Kidney (tissue), 2 donors: ENCODE results near the genes TOM1 and MB.

DNA sequence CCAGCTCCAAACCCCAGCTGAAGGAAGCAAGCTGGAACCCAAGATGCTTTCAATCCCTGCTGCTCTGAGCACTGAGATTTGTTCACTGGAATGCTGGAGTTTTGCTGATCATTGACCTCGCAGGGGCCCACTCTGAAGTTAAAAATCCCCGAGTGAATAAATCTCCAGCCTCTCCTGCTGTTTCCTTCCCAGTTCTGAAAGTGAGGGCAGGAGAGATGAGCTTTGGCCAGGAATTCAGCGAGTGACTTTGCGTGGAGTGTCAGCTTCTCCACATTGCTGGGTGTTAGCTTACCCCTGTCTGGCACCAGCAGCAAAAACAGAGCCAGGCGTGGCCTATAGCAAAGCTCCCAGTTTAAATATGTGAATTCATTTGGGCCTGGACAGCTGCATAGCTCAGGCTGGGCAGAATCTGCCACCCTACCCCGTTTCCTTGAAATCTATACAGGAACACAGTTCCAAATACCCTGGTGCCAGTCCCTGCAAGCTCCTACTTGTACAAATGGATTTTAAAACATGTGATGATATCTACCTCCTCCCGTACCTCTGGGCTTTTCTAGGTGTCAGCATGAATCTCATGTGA, 25.5 kb downstream of the TIMP3 start:
- PRO-cap = no peak
- RRBS = no CpG with 5 or more reads among the region's 7 CpGs

DNA sequence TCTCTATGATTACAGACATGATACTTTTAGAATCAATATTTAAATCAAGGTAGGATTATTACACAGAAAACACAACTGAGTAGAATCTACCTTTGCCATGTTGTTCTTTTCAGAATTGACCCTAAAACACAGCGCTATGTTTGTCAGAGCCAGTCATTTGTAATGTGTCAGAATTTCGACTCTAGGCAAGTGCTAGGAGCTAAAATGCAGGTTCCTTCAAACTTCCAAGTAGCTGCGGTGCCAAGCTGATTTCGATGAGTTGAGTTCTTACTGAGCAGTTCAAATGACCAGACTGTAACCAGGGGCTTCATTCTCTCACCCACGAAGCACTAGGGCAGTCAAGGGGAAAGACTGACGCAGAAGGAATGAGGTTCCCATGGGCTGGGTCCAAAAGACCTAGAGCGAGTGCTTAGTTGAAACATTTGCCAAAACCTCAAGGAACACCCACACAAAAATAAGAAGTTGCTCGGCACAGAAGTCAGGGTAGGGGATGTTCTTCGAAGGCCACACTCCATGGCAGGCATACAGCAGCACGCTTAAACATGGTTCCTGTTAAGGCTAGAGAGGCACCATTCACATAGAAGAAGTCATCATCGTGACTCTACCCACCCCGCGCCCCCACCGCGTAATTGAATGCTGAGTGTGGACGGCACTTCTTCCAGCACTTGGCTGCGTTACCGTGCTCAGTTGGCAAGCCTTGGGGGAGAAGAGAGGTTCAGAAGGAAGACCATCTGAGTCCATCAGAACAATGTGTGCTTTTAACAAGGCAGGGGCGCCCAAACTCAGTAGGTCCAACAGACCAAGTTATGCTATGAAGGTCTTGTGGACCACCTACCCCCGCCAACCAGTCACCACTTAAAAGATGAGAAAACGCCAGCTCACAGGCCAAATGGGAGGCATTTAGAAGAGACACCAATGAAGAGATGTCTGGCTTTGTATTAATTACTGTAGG, 52.9 kb downstream of the TIMP3 start:
- PRO-cap = unidirectional peak, plus-strand start at position 222 of the sequence
- RRBS = no CpG with 5 or more reads among the region's 21 CpGs

GRCh38 chr22:33163835-33164303, 105.7 kb upstream of the SYN3 start:
- PRO-cap = no peak
- RRBS = no CpG with 5 or more reads among the region's 6 CpGs

- PRO-cap = no peak
- RRBS = no CpG with 5 or more reads among the region's 4 CpGs
Measured at GRCh38 chr22:33571928-33572490, 348.3 kb downstream of the LARGE1 start.

GRCh38 chr22:33743269-33744178, 176.8 kb downstream of the LARGE1 start:
- PRO-cap = no peak
- RRBS = no CpG with 5 or more reads among the region's 11 CpGs

DNA sequence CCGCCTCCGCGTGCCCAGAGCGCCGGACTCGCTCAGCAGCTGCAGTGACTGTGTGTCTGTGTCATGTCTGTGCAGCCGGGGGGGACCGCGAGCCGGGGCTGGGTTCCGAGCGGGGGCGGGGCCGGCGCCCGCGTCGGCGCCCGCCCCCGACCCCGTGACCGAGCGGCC, 568 bp upstream of the LARGE1 start:
- PRO-cap = bidirectional peak, plus-strand start outside the sequence, minus-strand start at position 46 of the sequence
- RRBS = 2% methylated on average over 18 of the region's 24 CpGs

GRCh38 chr22:34932007-34932377, 134.0 kb upstream of the ISX start:
- PRO-cap = no peak
- RRBS = no CpG with 5 or more reads among the region's 2 CpGs

GRCh38 chr22:35020936-35021663, 44.9 kb upstream of the ISX start:
- PRO-cap = no peak
- RRBS = no CpG with 5 or more reads among the region's 14 CpGs

DNA sequence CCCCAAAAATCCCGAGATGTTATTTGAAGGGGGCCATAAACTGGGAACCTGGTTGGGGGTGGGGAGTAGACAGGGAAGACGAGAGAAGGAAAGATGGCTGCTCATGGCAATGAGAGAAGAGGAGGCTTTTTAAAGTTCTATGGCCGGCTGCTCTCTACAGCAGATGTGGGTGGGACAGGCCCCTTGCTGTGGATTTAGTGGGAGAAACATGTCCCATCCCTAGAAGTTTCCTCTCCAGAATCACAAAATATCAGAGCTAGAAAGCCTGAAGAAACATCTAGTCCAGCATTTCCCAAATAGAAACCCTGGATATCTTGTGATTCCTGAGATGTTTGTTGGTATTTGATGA, 38.1 kb downstream of the ISX start:
- PRO-cap = no peak
- RRBS = no CpG with 5 or more reads among the region's 3 CpGs

GRCh38 chr22:35133652-35134421, 67.9 kb downstream of the ISX start:
- PRO-cap = no peak
- RRBS = no CpG with 5 or more reads among the region's 18 CpGs

- PRO-cap = no peak
- RRBS = no CpG with 5 or more reads among the region's 14 CpGs
Measured at GRCh38 chr22:35230942-35231540, 26.3 kb upstream of the HMGXB4 start.

GRCh38 chr22:35299067-35299952, at the start of gene TOM1:
TSS of gene TOM1 (plus strand) at chr22:35299894.
- PRO-cap = bidirectional peak, plus-strand start at chr22:35299894, minus-strand start at chr22:35299735
- RRBS = 1% methylated on average over 11 of the region's 49 CpGs

- PRO-cap = no peak
- RRBS = no CpG with 5 or more reads among the region's 8 CpGs
Measured at GRCh38 chr22:35314167-35314582, 14.5 kb downstream of the TOM1 start.

DNA sequence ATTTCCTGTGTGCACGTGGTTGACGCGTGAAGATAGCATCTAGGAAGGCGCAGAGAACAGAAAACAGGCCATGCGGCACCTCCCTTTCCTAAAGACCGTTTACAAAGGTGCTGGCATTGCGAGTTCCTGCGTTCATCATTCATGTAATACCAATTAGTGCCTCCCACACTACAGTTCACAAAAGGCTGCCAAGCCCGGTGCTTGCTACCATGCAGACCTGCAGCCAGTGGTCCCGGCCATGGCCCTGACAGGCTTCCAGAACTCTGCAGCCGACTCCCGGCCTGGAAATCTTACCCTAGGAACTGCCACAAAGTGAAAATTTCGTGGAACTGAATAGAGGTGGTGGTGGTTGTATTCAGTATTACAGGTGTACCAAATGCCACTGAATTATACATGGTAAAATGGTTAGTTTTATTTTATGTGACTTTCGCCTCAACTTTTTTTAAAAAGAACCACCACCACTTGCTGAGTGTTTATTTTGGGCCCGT, 16.7 kb downstream of the TOM1 start:
- PRO-cap = no peak
- RRBS = 54% methylated on average over 3 of the region's 15 CpGs

- PRO-cap = no peak
- RRBS = 96% methylated on average over 12 of the region's 28 CpGs
Measured at GRCh38 chr22:35399101-35399758, 710 bp upstream of the MCM5 start.

DNA sequence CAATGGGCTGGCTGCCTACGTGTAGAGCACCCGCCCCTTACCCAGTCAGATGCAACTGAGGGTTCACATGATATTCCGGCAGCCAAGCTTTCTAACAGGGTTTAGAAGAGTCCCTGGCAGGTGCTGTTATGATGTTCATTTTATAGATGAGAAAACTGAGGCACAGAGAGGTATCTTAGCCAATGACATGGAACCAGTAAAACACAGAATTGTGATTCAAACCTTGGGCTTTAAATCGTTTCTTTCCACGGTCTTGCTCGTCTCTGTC, 42.5 kb upstream of the RASD2 start:
- PRO-cap = no peak
- RRBS = no CpG with 5 or more reads among the region's 6 CpGs

DNA sequence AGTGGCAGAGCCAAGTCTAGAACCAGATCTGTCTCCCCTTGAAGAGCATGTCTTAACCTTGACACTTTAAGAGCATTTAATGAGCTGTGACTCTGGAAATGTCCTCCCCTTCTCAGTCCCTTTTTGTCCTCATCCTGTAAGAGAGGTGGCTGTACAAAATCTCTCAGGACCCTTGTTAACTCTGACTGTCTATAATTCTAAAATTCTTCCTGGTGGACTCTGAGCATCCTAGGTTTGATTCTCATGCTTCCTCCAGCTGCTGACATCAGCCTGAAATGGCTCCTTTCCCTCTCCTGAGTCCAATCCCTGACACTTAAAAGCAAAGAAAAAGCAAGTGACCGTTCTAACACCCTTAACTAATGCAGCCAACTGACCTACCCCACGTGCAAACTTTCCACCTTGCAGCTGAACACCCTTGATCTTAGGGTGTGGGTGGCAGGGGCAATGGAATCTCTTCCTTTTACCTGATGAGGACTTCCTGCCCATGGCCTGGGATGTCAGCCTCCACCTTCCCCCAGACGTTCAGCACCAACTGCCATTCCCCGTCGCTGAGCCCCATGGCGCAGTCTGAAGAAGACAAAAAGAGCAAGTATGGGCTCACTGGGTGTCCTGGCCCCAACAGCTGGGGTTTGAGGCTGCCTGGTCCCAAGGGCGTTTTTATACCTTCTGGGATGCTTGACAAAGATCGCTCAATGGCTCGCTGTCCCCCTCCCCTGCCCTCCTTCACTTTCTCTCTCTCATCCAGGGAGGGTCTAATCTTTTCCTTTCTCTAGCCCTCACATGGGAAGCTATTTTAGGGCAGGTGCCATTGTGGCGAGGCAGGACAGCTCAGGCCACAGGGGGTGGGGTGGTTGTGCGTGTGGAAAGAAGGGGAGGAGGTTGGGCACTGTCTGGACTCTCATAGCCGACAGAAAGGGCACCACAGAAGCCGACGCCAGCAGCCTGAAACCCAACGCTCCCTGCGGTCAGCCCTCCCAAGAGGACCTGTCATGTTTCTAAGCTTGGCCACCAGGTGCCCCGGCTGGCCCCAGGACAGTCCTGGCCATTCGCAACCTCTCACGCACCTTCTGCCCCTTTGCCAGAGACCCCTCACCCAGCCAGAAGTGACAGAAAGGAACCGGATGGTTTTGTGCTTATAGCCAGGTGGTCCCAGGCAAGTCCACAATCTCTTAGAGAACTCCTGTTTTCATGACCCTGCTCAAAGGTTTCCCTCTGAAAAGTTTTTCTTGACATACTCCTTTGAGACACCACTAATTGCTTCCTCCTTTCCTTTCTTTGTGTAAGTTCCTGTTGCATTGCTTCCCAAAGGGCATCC, at the start of gene MB:
MB (minus strand) TSS at position 631 of the 1,315 bp plus-strand sequence.
- PRO-cap = no peak
- RRBS = 82% methylated on average over 3 of the region's 20 CpGs

- PRO-cap = no peak
- RRBS = no CpG with 5 or more reads among the region's 2 CpGs
Measured at GRCh38 chr22:35737697-35738027, 20.0 kb downstream of the APOL5 start.

- PRO-cap = unidirectional peak, plus-strand start at chr22:35847086
- RRBS = no CpG with 5 or more reads among the region's 4 CpGs
Measured at GRCh38 chr22:35846690-35847302, 129.1 kb downstream of the APOL5 start.

DNA sequence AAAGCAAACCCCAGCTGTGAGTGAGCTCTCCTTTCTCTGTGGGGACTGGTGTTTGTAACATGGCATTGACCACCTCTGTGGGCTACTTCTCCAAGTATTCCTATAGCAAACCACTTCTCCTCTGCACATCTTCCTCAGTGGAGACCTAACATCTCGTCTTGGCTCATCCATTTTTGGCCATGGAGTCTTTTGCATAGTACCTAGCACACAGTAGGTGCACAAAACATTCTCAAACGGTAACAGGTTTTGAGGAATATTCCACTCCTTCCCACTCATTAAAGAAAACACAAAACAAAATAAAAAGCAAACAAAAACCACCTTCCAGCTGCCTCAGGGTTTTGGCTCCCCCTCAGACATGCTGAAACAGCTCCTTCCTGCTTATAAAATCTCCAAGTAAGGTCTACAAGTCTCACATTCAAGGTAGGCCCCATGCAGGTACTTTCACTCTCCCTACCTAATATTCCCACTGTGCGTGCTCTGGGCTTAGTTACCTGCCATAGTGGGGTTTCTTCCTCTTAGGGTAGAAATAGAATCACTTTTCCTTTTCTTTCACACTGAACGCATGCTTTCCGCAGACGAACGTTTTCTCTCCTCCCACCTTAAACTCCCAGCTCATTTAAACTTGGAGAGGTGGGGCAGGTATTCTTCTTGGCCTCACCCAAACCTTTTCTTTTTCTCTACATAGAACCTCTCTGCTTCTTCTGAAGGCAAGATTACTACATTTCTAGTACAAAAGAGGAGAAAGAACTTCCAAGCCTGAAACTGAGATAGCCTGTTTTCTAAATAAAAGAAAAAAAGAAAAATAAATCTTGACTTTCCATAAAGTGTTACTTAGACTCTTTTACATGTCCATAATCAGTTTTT, 132.3 kb downstream of the RBFOX2 start:
- PRO-cap = no peak
- RRBS = no CpG with 5 or more reads among the region's 7 CpGs